Non-pigmented ciliary epithelial cell (primary cell): ENCODE measurements around the genes MST1R and MON1A.

DNA sequence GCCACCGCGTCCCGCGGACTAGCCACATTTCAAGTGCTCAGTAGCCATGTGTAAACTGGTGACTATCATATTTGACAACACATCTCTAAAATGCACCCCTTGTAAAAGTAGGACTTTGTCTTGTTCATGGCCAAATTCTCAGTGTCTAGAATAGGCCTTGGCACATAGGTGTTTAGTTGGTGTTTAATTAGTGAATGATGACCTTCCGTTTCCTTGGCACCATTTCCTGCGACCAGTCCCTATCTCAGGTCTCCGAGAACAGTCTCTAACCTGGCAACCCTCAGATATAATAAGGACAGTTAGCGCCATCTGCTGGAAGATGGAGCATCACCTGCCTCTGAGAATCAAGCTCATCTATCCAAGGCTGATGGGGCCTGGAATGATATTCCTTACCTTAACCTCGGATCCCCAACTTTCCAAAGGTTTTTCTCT is 19.9 kb upstream of the NICN1 start:
- RRBS, result no CpG with 5 or more reads among the region's 9 CpGs

DNA sequence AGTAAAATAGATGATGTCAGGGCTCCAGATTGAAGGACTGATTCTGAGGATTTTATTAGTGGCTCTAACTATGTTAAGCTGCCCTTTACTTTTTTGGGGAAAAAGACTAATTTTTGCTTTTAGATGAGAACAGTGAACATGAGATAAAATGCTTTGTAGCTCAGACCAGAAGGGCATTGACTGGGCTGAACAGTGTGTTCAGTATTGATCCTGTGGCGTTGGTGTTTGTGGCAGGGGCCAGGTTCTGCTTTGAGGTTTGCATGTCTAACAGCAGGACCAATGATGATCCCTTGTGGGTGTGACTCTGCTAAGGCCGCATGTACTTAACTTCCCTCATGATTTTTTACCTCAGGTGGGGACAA is 34.5 kb upstream of the BSN start:
- RRBS, result no CpG with 5 or more reads among the region's 2 CpGs

DNA sequence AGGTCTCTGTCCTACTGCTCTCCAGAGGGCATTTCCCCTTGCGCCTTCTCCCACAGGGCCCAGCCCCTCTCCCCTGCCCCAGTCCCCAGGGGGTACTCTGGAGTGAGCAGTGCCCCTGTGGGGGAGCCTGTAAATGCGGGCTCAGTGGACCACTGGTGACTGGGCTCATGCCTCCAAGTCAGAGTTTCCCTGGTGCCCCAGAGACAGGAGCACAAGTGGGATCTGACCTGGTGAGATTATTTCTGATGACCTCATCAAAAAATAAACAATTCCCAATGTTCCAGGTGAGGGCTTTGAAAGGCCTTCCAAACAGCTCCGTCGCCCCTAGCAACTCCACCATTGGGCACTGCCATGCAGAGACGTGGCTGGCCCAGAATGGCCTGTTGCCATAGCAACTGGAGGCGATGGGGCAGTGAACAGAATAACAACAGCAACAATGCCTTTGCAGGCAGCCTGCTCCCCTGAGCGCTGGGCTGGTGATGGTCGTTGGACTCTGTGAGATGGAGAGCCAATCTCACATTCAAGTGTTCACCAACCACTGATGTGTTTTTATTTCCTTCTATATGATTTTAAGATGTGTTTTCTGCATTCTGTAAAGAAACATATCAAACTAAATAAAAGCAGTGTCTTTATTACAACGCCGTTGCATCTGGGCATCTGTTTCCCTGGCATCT is 19.2 kb upstream of the BSN start:
- RRBS, result no CpG with 5 or more reads among the region's 10 CpGs

DNA sequence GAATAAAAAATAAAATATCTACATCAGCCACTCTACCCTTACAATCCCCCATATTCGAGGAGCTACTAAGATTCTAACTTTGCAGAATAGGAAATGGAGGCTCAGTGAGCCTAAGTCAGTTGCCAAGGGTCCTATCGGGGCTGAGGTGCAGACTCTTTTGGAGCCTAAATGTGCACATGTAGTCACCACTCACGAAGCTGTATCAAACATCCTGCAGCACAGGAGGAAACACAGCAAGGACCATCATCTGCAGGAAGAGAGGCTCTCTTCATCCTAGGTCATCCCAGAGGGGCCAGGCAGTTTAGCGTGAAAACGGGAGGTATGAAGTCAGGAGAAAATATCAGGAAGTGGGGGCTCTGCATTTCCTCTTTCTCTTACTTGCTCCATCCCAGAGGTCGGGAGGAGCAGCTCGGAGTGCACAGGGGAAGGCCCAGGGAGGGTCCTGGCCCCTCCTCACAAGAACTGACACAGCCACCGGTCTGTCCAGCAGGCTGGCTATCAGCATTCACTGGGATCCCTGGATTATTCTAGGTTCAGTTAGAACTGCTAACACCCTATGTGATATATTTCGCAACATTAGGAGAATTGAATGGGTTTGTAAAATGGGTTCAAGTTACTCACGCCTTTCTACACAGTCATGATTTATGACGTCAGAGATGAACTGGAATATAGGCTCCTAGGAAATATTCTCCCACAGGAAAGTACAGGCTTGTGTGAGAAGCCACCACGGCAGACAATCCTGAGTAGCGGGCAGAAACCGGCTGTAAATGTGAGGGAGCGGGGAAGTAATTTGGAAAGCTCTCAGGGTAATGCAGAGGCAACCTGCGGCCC is 1.1 kb upstream of the BSN start:
- RRBS, result no CpG with 5 or more reads among the region's 16 CpGs

GRCh38 chr3:49903690-49904273 is at the start of gene MST1R:
Gene MST1R, minus strand, starts transcription at chr3:49903873.
- RRBS, result 2% methylated on average over 9 of the region's 39 CpGs

GRCh38 chr3:49929210-49930413 is at the start of gene MON1A:
Gene MON1A, minus strand, starts transcription at chr3:49929811.
- RRBS, result 3% methylated on average over 26 of the region's 68 CpGs

DNA sequence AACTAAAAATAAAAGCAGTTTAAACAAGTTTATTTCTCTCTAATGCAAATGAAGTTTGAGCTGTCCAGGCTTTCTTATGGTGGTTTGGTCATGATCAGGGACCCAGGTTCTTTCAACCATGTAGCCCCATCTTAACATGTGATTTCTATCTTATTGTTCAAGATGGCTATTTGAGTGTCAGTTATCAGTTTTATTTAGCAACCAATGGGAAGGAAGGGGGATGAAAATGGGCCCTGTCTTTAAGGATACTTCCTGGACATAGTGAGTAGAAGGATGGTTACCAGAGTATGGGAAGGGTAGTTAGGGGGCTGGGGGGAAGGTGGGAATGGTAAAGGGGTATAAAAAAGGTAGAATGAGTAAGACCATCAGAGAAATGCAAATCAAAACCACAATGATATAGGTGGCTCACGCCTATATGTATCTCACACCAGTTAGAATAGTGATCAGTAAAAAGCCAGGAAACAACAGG is 58.1 kb upstream of the RBM5 start:
- RRBS, result no CpG with 5 or more reads among the region's 1 CpG

DNA sequence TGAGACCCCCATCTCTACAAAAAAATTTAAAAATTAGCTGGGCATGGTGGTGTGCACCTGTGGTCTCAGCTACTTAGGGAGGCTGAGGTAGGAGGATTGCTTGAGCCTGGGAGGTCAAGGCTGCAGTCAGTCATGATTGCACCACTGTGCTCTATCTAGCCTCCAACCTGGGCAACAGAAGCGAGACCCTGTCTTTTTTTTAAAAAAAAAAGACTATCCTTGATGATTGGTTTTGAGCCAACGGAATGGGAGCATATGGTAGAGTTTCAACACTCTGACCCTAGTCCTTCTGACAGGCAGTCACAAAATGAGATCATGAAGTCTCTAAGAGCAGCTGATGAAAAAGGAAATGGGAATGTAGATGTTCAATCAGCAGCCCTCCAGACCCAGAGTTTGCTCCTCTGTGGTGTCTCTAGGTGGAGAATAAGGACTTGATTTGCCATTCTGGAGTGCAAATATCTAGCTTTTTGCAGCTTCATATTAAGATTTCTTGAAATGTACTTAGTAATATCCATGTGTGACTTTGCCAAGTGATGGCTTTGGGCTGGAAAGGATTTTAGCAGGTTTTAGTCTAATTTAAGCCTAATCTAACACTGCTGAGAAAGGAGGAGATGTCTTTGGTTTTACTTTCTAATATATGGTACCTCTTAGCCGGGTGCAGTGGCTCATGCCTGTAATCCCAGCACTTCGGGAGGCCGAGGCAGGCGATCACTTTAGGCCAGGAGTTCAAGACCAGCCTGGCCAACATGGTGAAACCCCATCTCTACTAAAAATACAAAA is 46.0 kb upstream of the RBM5 start:
- RRBS, result no CpG with 5 or more reads among the region's 6 CpGs

- RRBS, result no CpG with 5 or more reads among the region's 5 CpGs
Measured at GRCh38 chr3:50102102-50102887, 13.6 kb downstream of the RBM5 start.

DNA sequence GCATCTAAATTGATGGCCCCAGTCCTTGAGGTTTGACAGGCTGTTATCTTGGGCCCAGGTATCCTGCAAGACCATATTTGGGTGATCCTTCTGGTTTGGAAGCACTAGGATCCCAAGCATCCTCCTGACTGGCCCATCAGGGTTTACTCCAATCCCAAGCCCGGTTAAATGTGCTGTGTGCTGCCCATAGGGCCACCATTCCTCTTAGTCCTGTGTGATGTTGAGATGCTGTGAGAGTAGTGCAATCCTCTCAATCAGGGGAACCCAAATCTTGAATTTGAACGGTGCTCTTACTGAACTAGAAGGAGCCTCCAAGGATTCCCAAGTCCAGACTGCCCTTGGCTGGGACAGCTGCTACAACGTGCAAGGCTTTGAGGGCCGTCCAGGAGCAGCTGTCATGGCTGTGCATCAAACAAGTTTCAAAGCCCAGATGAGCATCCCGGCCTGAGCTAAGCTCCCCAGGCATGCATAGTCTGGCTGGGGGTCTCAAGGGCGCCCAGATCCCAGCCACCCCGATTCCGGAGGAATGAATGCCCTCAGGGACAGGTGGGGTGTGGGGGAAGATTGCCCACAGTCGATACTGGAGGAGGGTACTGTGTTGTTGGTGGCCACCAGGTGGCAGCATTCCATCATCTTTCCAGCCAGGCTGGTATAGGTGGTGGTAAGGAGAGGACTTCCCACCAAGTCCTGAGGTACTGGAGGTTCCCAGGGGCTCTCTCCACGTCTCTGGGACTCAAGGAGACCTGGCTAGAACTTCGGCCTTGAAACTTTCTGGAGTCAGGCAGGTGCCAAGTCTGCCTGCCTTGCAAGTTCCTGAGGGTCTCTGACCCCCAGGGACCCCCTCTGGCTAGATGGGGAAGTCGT is 32.6 kb downstream of the RBM5 start:
- RRBS, result 2% methylated on average over 4 of the region's 12 CpGs

DNA sequence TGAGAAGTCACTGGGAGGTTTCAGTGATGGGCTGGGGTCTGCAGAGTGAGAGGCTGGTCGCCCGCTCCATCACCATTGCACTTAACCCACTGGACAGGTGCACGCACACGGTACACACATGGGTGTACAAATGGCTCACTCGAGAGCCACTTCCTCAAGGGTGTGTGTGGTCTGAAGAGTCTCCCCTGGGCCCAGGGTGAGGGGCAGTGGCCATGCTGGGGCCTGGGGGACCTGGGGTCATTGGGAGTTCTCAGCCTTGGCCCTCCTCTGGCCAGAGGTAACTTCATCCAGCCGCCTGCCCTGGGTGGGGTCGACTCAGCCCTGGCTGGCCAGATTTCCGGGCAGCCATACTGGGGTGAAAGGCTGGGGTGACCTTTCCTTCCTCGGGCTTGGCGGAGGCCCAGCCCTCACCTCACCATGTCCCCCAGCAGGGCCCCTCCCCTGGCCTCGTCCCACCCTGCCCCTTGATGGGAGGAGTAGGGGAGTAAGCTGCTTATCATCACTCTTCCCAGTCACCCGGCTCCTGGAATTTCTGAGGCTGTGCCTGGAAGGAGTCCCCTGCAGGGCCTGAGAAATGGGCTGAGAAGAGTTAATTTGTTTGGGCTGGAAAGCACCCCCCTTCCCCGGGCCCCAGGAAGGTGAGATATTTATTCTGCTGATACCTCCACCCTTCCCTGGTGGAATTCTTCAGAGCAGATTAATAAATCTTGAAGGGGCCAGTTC is 5.4 kb downstream of the SEMA3F start:
- RRBS, result 11% methylated on average over 2 of the region's 13 CpGs

GRCh38 chr3:50196258-50196599 is 4.8 kb downstream of the GNAT1 start:
- RRBS, result no CpG with 5 or more reads among the region's 4 CpGs

DNA sequence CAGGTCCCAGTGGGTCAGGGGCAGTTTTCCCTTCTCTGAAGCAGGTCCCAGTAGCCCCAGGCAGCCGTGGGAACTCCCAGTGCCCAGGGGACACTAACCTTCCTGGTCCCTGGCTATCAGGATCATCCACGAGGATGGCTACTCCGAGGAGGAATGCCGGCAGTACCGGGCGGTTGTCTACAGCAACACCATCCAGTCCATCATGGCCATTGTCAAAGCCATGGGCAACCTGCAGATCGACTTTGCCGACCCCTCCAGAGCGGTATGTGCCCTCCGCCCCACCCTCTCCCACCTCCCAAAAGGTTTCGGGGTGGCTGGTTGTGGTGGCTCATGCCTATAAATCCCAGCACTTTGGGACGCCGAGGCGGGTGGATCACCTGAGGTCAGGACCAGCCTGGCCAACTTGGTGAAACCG is 16.3 kb downstream of the GNAI2 start:
- RRBS, result no CpG with 5 or more reads among the region's 15 CpGs

- RRBS, result no CpG with 5 or more reads among the region's 10 CpGs
Measured at GRCh38 chr3:50259422-50259715, 9.6 kb upstream of the SEMA3B start.

- RRBS, result 76% methylated on average over 29 of the region's 81 CpGs
Measured at GRCh38 chr3:50275944-50276791, 2.7 kb upstream of the LSMEM2 start.

DNA sequence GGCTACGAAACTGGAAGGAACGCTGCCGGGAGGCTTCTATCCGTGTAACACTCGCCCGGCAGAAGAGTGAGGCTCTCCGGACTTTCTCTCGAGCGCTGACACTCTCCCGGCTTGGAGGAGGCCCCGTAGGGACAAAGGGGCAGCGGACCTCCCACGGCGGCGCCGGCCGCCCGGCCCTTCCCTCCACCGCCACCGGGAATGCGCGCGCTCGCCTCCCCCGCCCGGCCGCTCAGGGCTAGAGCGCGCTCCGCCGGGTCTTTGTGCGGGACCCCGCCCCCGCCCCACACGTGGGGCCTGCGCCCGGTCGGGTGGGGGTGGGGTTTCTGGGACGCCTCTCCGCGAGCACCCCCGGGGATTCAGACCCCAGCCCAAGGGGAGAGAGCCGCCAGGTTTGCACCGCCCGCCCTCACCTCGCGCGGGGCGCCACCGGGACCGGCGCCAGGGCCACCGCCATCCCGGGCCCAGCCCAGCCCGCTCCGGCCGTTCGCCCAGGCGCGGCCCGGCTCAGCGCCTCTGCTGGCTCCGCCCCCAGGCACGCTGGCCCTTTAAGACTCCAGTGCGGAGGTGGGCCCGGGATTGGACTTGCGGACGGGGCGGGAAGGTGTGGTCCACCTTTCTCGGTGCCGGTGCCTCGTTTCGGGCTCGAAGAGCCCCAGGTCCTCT is 1.5 kb downstream of the HYAL2 start:
- RRBS, result 2% methylated on average over 40 of the region's 74 CpGs

- RRBS, result no CpG with 5 or more reads among the region's 8 CpGs
Measured at GRCh38 chr3:50605886-50606601, 5.5 kb downstream of the CISH start.

DNA sequence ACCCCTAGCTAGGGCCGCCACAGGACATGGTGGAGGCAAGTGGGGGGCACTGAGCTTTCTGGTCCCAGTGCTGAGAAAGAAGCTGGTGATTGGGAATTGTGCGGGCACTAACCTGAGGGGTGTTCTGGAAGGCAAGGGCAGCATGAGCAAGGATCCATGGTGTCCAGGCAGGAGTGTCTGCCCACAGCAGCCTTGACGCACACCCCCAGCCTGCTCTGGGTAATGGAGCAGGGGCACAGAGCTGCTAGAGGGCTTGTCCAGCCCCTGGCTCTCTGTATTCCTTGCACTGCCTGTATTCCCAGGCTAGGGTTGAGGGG is 21.3 kb downstream of the MAPKAPK3 start:
- RRBS, result no CpG with 5 or more reads among the region's 3 CpGs

GRCh38 chr3:50649231-50649952 is 25.3 kb upstream of the DOCK3 start:
- RRBS, result no CpG with 5 or more reads among the region's 10 CpGs